ENCODE data around the gene ESCO1.

GRCh38 chr18:12652909-12653380 is 5.0 kb downstream of the SPIRE1 start:
- PRO-cap: no peak

- PRO-cap: no peak
Observed at GRCh38 chr18:12720323-12720866, 17.6 kb downstream of the PSMG2 start.

GRCh38 chr18:12839063-12840010 is 44.7 kb downstream of the PTPN2 start:
- PRO-cap: no peak

- PRO-cap: unidirectional peak, minus-strand start at chr18:12995921
Observed at GRCh38 chr18:12995456-12996110, 4.4 kb downstream of the CEP192 start.

GRCh38 chr18:13353376-13353706 is 134.8 kb downstream of the LDLRAD4 start:
- PRO-cap: no peak

- PRO-cap: no peak
Observed at GRCh38 chr18:13377234-13377781, 158.7 kb downstream of the LDLRAD4 start.

DNA sequence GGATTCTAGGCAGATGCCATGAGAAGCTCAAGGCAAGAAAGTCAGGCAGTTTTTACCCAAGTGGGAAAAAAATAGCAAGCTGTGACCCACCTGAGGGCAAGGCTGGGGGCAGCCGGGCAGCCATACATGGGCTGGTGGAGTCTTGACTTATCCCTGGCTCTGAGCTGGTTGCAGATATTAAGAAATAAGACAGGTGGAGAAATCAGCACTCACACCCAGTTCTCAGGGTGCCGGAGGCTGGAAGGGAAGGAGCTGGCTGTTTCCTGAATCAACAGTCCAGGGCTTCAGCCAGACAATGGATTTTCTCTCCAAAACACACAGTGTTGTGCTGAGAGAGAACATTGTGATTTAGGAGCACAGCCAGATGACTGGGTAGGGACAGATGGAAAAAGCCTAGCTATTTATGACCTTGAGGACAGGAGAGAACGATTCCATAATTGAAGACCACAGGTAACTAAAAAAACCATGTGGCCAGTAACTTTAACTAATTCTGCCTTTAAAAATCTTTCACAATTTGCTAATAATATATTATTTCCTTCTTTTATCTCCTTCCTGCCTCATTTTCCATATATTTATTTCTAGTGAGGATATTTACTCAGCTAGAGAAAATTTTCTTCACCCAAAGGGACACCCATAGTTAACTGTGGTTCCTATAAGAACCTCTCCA is 208.9 kb downstream of the LDLRAD4 start:
- PRO-cap: no peak

- PRO-cap: no peak
Observed at GRCh38 chr18:13453514-13454064, 235.0 kb downstream of the LDLRAD4 start.

DNA sequence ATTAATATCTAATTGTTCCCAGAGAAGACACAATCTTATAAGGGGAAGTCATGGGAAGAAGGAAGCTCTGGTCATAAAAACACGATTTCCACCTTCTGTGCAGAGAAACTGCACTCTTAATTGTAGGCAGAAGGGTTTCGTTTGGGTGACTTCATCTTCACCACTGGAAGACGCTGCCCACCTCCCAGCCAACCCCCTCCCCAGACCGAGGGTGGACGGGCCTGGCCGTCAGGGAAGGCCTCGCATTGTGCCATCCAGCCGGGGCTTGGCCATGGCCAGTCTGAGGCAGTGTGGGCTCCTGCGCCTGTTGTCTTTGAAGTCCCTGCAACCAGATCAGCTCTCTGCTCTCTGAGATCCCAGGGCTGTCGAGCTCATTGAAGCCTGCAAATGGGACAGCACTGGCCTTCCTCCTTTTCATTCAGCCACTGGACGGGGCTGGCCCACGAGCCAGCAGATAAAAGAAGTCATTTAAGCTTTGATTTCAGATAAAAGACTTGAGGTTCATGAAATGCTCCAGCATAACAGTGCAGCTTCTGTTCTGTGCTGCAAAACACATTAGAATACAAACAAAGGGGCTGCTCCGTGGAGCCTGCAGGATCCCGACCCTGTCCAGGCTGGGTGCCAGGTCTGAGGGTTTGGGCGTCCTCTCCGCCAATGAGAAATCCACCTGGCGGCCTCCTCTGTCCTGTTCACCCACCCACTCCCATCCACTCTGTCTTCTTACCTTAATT is 253.5 kb downstream of the LDLRAD4 start:
- PRO-cap: no peak

GRCh38 chr18:13531571-13532078 is 194.7 kb downstream of the FAM210A start:
- PRO-cap: no peak

GRCh38 chr18:13542100-13542448 is 184.3 kb downstream of the FAM210A start:
- PRO-cap: no peak

- PRO-cap: no peak
Observed at GRCh38 chr18:13613526-13614565, 112.5 kb downstream of the FAM210A start.

- PRO-cap: no peak
Observed at GRCh38 chr18:13760990-13761798, 34.7 kb downstream of the RNMT start.

DNA sequence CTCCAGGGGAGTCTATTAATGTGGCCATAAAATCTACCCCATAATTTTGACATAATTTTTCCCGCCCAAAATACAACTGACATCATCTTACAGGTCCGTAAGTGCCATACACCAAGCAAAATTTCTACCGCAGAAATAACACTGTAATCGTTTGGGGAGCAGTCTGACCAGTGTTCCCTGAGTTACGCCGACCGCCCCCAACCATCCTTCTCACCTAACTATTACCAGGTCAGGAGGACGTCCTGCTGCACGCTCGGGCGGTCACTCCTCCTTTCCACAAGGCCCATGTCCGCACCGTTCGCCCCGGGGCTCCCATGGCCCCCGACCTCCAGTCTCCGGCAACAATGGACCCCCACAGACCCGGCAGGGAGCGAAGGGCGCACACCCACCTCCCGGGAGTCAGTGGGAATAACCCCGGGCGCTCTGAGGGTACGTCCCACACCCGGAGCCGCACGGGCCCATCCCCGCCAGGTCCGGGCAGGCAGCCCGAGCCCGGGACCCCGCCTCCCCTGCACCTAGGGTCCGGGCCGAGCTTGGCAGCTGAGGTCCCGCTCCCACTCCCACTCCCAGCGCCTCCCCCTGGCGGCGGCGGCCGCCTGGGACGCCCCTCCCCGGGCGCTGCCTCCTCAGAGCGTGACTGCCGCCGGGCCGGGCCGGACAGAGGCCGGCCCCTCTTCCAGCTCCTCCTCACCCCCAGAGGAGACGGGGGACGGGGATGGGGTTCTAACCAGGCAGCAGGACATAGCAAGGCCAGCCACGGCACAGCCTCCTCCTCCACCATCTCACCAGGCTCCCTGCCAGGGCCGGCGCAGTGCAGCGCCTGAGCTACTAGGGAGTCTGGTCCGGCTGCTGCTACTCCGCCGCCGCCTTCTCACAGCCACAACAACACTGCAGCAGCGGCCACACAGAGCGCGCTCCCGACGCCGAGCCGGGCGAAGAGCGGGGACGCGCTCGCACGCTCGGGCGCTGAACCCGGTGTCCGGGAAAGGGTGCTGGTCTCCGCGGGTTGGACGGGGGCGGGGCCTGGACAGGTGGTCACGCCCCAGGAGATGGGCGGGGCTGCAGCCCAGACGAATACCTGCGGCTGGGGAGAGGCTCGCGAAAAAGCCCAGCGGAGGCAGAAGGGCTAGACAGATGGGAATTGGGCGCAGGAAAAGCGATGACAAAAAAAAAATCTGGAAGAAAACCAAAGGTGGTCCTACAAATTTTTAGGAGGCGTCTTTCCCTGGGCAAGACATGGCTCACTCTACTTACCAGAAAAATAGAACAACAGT is 112.5 kb downstream of the POTEC start:
- PRO-cap: unidirectional peak, plus-strand start at position 628 of the sequence; bidirectional peak, plus-strand start at position 1,102 of the sequence, minus-strand start at position 978 of the sequence

DNA sequence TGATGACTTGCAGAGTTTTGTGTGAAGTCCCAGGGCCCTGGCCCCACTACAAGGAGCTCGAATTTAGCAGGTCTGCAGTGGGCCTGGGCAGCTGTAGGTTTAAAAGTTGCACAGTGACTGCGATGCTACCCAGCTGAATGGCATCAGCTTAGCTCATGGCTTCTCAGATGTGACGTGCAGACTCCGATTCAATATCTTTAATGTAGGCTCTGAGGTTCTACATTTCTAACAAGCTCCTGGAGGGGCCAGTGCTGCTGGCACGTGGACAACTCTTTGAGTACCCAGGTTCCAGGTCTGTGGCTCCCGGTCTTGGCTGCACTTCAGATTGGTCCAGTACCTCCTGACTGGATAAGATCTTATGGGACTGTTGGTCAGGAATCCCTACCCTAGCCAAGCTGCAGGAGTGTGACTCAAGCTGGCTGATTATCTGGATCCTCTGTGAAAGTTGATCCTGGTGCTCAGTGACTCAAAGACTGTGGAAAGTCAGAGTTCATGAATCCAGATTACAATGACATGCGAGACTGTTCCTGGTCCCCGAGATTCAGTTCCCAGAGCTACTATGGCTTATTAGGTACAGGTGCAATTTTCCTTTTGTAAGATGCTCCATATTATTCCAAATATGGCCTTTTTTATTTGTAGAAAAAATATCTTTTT is 222.1 kb downstream of the ANKRD30B start:
- PRO-cap: no peak

GRCh38 chr18:15197436-15198060 is 449.6 kb downstream of the ANKRD30B start:
- PRO-cap: no peak

GRCh38 chr18:20970291-20970759 is 141.3 kb downstream of the ROCK1 start:
- PRO-cap: no peak

GRCh38 chr18:21110569-21111431 is 813 bp downstream of the ROCK1 start:
- PRO-cap: no peak

- PRO-cap: no peak
Observed at GRCh38 chr18:21600017-21600136, 627 bp downstream of the ESCO1 start.

DNA sequence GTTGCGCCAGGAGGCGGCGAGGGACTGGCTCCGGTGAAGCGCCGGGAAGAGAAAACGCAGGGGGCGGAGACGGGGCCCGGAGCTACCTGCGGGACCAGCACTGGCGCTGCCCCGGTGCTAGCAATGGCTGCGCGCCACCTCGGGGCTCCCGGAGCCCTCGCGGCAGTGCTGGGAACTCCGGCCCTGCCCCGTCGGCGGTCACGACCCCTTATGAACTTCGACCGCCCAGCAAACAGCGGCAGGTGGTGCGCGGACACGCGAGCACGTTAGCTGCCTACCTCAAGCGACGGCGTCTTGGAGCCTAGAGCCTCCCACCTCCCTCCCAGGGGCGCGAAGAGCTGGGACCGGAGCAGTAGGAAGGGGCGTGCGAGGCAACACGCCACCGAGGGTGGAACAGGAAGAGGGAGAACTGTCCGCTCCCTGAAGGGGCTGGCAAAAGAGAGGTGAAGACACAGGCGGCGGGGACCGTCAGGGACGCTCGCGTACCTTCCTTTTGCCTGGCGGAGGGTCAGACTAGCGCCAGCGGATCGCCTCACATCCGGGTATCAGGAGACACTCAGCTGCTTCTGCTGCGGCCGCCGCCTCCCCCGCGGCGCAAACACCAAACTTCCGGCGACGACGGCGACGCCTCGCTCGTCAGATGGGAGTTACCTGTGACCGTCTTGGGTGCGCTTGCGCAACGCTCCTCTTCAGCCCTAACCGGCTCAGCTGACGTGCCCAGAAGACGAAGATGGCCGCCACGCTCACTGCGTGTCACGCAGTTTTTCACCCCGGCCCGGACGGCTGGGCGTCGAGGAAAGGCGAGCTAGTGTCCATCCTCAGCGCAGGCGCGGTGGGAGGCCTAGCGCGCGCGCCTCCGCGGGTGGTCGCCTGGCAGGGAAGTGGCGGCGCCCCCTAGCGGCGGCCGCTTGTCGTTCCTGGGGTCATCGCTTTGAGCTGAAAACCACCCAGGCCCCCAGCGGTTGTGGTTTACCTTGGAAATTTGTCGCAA is at the start of gene ESCO1:
ESCO1 (minus strand) TSS at position 568 of the 991 bp plus-strand sequence.
- PRO-cap: bidirectional peak, plus-strand start at position 274 of the sequence, minus-strand start at position 36 of the sequence; bidirectional peak, plus-strand start at position 716 of the sequence, minus-strand start at position 569 of the sequence